Choroid plexus epithelial cell (primary cell): ENCODE measurements around a stretch of chr5.

DNA sequence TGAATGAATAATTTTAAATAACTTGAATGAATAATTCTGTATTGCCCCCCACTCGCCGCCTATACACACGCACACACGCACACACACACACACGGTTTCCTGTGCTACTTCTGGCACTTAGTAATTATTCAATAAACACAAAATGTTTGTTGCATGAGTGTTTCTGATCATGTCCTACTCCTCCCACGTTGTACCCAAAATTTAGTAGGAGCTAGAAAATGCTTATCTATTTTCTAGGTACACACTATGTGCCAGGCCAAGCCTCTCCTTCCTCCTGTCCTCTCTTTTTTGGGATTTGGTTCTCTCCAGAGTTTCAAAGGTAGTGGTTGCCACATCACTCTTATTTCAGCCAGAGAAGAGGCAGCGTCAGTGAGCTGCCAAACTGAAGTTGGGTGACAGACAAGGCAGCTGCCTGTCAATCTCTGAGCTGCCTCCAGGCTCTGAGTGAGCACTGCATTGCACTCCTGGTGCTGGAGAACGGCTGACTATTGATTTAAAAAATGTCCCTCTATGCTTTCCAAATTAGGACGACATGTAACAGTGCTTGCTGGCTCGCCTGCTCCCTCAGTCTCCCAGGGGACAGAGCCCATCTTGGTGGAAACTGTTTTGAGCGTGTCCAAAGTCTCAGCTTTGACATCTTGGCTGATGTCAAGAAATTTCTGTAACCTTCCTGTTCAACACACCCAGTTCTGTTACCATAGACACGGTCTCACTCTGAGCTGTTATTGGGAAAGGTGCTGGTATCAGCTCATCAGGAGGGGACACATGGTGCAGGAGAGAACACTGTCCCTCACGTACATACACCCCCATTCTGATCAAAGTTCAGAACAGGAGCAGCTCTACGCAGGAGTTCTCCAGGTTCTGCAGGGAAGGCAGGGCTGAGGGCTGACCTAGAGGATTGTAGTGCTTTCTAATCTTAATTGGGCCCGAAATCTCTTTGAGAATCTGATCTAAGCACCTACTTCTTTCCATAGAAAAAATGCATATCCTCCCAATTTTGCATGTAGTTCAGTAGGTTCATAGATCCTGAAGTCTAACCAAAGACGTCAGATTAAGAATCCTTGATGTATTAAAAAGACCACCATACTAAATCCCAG, 15.8 kb downstream of the PCDH12 start:
- RRBS = no CpG with 5 or more reads among the region's 16 CpGs

GRCh38 chr5:141951433-141951838, 6.6 kb downstream of the PCDH12 start:
- RRBS = no CpG with 5 or more reads among the region's 8 CpGs

DNA sequence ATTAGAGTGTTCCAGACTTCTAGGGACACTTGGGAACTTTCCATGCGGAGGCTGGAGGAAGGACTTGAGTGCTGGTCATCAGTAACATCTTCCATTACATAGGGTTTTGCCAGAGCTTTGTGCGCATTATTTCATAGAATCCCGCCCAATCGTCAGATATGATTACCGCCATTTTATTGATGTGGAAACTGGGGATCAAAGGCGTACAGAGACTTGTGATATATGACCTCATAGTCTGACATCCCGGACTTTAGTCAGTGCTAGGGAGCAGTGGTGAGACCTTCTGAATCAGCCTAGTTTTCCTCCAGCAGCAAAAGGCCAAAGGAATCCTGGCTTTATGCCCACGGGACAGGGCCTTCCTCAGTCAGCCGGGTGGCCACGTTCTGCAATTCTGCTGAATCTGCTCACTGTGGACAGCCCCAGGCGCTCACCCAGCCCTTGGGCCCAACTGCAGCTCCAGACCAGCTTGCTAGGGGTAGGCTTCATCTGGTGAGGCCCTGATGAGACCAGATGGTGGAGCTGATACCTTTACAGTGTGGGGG, 1.2 kb upstream of the GNPDA1 start:
- RRBS = no CpG with 5 or more reads among the region's 11 CpGs

GRCh38 chr5:142088073-142088684, 20.4 kb upstream of the NDFIP1 start:
- RRBS = no CpG with 5 or more reads among the region's 11 CpGs

DNA sequence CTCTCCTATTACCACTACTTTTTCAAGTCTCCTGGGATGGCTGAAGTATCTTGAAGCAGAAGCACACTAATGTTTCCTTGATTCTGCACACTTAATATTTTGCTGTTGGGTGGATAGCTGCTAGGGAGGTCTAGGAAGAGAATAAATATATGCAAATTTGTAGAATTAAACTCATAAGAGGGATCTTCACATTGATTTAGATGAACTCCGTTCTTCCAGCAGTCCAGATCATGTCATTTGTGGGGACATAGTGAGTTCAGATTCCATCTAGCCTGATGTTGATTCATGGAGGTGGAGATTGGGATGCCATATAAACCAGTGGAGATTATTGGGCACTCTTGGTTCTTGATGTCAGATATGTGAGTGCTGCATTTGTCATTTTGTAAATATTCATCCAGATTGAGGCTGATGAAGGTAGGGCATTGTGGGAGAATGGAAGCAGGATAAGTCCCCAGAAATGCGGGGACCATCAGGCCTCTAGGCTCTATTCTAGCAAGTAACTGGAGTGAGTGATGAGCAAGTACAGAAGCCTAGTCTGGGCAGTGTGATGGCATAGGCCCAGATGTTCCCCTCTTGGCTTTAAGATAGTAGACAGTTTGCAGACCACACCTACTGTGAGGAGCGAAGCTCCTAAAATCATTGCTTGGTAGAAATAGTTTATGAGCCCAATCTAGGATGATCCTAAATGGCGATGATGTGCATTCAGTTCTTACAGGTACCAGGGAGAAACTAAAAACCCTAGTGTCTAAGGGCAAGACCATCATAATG, 24.2 kb downstream of the NDFIP1 start:
- RRBS = no CpG with 5 or more reads among the region's 4 CpGs

DNA sequence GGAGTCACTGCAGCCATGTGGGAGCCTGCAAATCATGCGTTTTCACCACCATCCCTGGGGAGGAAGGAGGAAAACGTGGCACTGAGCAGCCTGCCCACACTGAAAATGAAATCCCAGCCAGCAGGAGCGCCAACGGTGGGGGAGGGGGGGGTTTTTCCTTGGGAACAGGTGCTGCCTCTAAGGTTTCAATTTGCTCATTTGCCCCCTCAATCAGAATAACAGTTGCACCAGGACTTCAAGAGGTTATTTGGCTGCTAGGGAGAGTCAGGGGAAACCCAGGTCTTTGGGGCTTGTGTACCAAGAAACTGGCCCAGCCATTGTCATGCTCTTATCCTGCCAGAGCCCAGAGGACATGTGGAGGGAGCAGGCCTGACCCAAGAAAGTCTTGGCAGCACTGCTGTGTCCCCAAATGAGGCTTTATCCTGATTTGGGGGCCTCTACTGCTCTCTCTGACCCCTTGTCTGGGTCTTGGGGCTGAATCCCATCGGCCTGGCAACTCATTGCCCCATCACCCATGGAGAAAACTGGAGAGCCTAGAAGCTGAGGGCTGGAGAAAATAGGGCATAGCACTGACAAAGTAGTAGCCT, 66.5 kb downstream of the NDFIP1 start:
- RRBS = no CpG with 5 or more reads among the region's 5 CpGs

- RRBS = no CpG with 5 or more reads among the region's 11 CpGs
These were observed 51.6 kb upstream of the SPRY4 start for GRCh38 chr5:142376472-142376833.

DNA sequence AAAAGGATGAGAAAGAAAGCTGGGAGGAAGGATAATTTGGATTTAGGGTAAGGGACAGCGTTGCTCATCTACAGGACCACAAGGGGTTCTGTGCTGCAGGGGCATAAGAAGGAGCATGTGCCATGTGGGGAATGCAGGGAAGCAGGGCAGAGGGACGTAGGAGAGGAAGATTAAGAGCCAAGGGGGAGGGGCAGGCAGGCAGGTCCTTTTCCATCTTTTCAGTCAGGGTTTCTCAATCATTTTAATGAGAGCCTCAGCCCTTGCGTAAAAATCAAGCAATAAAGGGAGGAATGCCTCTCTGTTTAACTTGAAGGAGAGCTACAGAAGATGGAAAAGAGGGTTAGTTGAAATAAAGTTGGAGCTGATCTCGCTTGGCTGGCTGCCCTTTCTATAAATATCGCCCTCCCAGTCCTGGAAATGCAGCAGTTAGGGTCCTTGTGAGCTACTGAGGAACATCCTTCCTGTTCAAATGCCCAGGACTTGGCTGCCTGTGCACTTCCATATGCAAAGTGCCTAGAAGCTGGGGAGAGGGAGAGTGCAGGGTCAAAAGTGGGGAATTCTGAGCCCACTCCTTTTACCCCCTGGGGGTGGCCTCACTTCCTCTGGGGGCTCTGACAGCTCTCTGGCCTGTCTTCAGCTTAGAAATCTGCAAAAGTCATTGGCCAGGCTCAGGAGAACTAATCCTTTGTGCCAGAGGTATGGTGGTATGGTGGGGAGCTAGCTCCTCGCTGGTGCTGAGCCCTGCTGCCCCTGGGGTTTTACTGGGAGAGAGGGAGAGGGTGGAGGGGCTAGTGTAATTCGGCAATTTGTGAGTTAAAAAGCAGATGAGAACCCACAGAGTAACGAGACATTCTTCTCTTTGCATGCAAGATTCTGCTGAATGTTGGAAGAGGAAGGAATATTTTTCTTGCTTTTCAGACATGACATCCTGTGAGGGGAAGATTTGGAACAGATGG, 65.2 kb upstream of the SPRY4 start:
- RRBS = no CpG with 5 or more reads among the region's 8 CpGs

GRCh38 chr5:142509417-142509786, 176.5 kb downstream of the FGF1 start:
- RRBS = no CpG with 5 or more reads among the region's 3 CpGs

DNA sequence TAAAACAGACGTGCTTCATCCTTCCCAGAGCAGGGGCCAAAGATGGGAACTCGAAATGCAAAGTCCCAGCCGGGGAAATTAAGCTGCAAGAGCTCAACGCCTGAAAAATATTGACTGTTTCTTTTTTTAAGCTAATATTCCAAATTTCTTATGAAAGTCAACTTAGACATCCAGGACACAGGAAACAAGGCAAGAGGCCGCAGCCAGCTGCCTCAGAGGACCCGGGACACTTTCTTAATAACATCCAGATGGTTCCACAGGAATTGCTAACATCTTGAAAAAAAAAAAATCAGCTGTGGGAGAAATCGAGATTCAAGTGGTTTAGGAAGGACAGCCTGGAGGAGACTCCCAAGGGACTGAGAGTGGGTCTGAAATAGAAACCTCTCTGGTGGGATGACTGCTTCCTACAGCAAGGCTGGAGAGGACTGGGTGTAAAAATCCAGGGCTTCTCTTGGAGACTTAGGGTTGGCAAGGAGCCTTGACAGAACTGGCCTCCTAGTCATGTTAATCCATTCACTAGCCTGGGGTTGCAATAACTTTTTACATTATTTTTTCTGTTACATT, 144.8 kb downstream of the FGF1 start:
- RRBS = no CpG with 5 or more reads among the region's 7 CpGs

DNA sequence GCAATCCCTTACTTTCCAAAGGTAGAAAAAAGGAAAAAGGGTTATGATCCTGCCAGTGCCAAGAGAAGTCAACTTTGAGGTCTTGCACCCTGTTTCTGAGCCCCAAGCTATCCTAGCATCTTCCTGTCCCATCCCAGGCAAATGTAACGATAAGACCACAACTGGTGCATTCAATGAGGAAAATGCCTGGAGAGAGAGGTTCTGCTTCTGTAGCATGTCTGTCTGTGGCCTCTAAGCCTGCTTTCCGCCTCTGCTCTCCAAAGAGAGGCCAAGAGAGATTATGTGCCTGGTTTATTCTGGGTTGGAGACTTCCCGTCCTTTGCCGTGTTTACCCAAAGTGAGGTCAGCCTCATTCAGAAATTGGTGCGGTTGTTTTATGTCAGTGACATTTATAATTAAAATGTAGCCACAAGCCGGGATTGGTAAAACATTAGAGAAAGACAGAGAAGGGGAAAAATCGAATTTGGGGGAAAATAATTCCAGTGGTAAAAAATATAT, 77.8 kb downstream of the FGF1 start:
- RRBS = no CpG with 5 or more reads among the region's 7 CpGs

DNA sequence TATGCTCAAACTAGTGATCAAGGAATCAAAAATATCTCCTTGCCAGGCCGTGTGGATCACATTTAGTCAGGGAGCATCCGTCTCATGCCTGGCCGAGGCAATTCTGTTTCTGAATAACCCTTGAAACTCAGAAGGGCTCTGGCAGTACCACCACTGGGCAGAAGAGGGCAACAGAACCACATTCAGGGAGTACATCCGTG, 74.9 kb downstream of the FGF1 start:
- RRBS = no CpG with 5 or more reads among the region's 4 CpGs

DNA sequence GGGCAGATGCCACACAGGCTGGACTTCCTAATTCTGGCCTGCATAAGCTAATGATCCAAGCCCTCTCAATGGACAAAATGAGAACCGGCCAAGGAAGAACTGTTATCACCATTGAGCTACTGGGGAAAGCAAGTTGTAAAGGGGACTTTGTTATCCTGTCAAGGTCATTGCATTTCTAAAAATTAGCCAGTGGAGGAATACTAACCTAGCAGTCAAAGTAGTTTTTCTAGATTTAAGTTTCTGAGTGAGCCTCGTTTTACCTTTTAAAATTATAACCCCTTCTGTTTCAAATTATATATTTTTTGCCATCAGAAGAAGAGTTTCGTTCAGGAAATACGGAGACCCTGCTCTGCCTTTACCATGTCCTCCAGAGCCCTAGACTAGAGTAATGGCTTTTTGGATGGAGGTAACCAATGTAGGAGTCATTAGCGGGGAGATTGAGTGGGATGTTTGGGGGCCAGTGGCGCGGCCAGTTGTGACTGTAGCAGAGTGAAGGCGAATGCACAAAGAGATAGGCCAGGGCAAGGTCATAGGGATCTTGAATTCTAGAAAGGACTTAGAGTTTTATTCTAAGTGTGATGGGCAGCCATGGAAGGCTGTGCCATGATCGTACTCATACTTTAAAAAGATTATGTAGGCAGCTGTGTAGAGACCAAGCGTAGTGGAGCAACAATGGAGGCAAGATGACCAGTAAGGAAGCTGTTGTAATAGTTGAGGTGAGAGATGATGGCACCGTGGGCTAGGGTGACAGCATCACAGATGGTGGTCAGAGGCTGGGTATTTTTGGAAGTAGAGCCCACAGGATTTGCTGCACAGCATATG, 7.3 kb downstream of the ARHGAP26 start:
- RRBS = no CpG with 5 or more reads among the region's 11 CpGs

DNA sequence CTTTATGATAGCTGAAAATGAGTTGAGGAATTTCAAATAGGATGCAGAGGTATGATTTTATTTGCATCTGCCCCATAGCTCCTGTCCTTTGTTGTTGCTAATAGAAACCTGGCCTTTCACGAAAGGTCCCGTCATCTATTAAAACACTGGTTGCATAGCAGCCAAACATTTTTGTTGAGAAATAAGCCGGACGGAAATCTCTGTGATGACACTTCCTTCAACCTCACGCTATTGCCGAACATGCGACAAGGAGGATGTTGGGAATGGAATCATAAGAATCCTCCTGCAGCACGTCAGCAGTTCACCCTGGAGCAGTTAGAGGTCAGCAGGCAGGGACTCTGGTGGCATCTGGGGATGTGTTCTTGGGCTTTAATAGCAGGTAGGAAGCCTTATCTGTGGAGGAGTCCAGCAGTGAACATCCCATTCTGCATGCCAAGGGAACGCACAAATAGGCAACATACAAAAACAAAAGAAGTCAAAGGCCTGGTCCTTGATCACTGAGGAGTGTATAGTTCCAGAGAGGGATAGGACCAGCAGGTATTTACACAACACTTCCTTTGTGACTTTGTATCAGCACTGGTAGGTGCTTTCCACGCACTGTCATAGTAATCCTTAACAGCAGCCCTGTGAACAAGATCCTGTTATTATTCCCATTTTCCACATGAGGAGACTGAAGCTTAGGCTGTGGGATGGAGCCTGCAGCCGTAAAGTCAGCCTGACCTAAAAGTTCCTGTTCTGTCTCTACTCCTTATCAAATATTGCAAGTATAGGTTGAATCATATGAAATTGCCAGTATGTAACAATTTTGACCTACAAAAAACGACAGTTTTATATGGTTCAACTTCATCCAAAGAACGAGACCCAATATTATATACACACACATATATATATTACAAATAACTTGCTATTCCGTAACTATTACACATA, 33.5 kb downstream of the ARHGAP26 start:
- RRBS = no CpG with 5 or more reads among the region's 14 CpGs

- RRBS = no CpG with 5 or more reads among the region's 4 CpGs
These were observed 47.9 kb downstream of the ARHGAP26 start for GRCh38 chr5:142817980-142818575.

DNA sequence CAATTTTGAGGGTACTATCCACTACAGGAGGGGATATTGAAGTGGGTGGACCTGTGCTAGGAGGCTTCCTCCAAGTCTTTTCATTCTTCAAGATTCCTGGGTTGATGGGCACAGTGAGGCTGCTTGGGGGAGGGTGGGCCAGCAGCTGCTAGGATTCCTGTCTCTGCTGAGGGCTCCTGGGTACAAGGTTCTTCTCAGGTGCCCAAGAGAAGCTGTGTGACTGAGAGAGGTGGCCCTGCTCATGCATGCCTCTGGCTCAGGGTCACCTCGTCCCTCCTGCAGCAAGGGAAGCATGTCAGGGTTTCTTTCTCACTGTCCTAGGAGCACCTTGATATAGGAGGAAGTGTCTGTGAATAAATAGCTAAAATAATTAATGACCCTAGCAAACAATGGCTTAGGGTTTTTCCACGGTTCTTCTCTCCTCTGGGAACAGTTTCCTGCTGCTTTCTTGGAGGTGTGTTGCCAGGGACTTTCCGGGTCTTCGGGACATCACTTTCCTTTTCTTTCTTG, 87.1 kb downstream of the ARHGAP26 start:
- RRBS = no CpG with 5 or more reads among the region's 4 CpGs

GRCh38 chr5:142912917-142913726, 142.9 kb downstream of the ARHGAP26 start:
- RRBS = no CpG with 5 or more reads among the region's 8 CpGs

DNA sequence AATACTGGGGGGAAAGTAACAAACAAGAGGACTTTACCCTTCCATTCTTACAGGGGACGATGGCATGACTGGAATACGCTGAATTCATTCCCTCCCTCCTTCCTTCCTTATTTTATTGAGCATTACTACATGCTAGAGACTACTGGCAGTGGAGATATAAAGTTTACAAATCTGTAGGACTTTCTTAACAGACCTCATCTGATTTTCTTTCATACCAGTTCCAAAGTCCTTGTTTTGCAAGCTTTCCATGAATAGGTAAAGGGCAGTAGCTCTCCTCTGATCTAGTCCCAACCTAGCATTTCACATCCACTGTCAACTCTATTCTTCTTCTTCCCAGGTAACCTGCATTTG, 150.7 kb downstream of the ARHGAP26 start:
- RRBS = no CpG with 5 or more reads among the region's 2 CpGs

DNA sequence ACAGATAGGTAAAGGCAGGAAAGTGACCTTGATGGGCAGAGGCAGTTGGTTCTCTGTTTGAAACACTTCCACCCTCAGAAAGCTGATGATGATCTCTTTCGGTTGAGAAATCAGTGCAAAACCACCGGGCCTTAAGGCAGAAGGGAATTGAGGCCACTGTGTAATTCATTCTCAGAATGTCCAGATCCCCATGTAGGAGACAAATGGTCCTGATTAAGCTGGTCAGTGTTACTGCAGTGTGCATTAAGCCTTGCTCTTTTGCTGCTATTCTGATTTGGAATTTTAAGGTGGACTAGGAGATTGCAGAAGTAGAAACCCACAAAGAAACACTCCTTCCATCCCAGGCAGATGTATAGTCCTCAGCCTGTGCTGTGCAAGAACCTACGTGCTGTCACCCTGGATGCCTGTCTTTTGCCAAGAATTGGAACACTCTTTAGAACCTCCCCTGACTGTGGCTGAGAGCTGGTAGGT, 255.2 kb downstream of the ARHGAP26 start:
- RRBS = no CpG with 5 or more reads among the region's 3 CpGs